ENCODE results near the genes CLTRN, AP1S2 and RS1.

DNA sequence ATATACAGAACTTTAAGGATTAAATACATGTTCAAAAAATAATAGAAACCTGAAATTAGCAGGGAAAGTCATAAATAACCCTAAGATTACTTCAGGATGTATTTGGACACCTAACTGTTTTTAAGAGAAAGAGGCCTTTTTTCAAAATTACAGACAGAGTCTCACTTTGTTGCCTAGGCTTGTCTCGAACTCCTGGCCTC lies 30.2 kb upstream of the VEGFD start:
- PRO-cap = unidirectional peak, plus-strand start at position 55 of the sequence

DNA sequence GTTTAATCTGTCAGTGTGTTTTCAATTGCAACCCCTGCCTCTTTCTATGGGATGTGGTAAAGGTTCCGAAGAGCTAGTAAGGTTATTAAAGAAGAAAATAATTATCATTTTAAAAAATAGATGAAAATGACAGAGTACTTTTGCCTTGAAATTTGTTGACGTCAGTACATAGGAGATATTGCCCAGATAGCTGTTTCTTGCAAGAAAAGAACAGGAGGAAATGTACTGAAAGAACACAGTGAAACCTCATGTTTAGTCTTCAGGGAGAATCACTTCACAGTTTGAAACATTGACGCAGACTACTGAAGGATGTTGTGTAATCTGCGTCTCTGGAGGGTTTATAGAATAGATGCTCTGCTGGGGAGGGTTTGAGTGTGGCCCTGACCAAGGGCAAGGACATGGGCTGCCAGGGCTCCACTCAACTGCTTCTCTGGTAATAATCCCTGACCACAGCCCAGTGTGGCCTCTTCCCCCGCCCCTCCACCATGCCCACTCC lies 15.7 kb upstream of the ACE2 start:
- PRO-cap = no peak

DNA sequence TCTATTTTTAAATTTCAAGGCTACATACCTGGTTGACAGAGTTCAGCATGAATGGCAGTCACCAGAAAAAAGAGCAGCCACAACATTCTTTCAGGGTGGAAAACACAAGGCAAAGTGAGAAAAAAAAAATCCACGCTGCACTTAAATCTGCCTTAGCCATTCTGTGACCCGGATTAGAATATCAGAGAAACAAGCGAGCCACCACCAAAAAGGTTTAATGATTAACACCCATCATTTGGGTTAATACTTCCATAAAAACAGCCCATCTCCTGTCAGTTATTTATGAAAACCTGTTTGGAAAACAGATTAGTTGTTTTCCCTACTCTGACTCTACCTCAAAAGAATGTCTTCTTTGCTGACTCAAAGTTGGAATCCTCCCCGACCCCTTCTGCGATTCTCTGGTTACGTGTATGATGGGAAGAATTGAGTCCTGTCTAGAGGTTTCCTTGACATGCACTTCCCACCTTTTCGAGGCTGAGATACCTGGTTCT lies at the start of gene CLTRN:
CLTRN (minus strand) TSS at position 116 of the 491 bp plus-strand sequence.
- PRO-cap = no peak

DNA sequence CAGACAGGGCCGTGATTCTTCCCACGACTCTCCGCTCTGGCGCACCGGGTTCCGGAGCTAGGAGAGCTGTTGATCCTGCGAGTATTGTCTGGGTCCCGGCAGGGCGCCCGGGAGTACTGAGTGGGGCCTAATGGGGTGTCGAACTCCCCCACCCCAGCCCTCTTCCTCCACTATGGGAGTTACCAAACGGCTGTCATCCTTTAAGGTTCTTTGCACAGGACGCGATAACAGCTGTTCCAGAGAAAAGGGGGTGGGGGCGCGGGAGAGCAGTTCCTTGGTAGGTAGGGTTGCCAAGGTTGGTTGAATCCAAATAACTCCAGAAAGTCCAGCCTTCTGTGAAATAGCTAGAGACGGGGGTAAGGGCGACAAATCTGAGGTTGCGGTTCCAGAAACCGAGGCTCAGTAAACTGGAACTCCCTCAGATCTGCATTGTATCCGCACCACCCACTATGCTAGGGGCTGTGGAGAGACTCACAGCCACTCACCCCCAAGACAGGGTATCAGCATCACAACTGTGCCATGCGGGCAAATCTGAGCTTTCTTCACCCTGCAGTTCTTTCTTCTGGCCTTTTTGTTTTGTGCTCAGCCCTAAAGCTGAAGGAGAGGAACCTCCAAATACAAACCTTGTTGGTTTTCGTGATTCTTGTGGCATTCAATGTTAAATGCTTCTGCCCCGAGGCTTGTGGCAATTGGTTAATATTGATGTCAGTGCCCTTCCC lies 493 bp downstream of the CA5B start:
- PRO-cap = no peak

DNA sequence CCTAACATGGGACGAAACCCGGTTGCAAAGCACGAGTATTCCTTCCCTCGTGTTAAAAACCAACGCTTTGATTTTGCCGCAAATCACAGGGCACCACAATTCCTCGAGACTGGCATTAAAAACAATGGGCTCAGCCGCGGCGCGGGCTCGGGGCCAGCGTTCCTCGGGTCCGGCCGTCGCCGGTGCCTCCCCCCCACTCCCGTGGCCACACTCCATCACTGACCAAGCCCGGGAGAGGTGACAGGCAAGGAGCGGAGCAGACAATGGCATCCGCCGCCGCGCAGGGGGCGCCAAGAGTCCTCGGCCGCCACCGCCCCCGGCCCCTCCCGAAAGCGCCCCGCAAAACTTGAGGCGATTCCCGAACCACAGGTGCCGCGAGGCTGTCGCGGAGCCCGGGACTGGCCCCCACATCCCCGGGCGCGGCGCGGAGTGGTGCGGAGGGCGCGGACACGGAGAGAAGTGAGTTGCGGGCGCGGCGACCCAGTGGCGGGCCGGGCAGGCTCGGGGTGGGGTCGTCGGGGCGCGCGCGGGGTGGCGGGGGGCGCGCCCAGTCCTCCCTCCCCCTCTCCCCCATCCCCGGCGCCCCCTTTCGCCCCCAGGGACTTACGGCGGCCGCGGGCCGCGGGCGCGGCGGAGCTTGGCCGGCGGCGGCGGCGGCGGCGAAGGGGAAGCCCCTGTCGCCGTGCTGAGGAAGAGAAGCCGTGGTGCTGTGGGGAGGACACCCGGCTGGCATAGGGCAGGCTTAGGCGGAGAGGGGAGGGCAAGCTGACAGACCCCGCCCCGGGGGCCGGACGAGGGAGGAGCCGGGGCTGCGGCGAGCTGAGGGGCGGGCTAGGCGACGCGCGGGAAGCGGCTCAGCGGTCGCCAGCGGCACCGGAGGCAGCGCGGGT lies at the start of gene AP1S2:
AP1S2 (minus strand) TSS at position 733 of the 890 bp plus-strand sequence.
- PRO-cap = bidirectional peak, plus-strand start outside the sequence, minus-strand start at position 733 of the sequence

- PRO-cap = no peak
Measured at GRCh38 chrX:16578207-16578653, 71.7 kb upstream of the S100G start.

- PRO-cap = no peak
Measured at GRCh38 chrX:16761421-16762442, 24.5 kb upstream of the TXLNG start.

- PRO-cap = bidirectional peak, plus-strand start at chrX:16787664, minus-strand start at chrX:16787551
Measured at GRCh38 chrX:16787240-16787823, 1.1 kb downstream of the TXLNG start.

GRCh38 chrX:17024412-17025258 lies 78.2 kb downstream of the REPS2 start:
- PRO-cap = no peak

DNA sequence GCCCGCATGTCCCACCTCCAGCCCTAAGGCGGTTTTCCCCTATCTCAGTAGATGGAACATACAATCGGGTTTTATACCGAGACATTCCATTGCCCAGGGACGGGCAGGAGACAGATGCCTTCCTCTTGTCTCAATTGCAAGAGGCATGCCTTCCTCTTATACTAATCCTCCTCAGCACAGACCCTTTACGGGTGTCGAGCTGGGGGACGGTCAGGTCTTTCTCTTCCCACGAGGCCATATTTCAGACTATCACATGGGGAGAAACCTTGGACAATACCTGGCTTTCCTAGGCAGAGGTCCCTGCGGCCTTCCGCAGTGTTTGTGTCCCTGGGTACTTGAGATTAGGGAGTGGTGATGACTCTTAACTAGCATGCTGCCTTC lies 168.9 kb downstream of the REPS2 start:
- PRO-cap = no peak

DNA sequence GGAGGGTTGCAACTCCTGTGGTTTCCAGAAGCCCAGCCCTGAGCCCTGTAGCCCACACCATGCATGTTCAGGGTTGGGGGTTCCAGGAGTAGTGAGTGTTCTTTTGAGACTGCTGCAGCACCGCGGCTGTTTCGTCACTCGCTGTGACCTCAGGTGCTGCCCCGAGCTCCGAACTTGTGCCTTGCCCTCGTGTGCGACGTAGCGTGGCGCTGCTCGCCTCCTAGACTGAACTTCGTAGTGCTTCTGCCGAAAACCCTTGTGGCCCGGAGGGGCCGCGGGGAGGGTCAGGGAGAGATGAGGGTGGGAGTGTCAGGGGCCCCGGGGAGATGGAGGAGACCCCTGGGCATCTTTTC lies 1.7 kb downstream of the NHS start:
- PRO-cap = no peak

GRCh38 chrX:17553444-17553892 lies 178.5 kb downstream of the NHS start:
- PRO-cap = no peak

- PRO-cap = no peak
Measured at GRCh38 chrX:17632948-17633306, 104.4 kb upstream of the SCML1 start.

DNA sequence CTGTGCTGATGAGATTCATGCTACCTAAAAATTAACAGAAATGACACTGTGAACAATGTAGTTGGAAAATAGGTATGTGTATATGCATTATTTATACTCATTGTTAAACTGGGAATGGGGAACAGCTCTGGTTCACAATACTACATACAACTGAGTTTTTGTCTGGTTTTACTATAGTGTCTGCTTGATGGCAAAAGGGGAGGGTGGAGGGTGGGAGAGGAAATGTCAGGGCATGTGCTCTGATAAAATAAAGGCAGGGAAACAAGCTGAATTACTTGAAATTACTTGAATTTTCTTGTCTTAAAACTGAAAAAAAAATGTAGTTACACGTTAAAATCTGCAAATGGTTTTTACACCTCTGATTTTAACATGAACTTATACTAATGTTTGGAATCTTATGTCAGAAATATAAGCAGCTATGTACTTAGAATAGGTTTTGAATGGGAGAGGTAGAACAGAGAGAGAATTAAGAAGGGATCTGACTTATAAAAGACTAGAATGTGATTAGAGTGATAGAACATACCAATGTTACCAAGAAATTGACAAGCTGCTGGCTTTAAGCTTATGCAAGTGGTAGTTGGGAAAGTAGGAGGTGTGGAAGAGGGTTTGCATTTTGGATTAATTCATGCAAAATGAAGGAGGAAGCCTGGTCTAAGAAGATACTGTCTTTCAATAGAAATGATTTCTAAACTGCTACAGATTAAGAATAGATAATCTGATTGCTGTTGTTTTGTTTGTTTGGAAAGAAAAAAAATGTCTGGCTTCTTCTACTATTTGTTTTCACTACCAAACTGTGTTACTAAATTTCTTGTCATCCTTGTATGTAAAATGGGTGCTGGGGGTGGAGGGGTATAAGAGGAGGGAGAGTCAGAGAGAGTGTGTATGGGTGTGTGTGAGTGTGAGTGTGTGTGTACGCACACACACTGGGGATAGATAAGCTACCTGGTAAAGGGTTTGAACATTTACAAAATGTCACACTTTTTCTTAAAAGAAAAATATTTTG lies 3.4 kb upstream of the SCML1 start:
- PRO-cap = no peak

GRCh38 chrX:18574700-18575161 lies 97.2 kb downstream of the RS1 start:
- PRO-cap = no peak

DNA sequence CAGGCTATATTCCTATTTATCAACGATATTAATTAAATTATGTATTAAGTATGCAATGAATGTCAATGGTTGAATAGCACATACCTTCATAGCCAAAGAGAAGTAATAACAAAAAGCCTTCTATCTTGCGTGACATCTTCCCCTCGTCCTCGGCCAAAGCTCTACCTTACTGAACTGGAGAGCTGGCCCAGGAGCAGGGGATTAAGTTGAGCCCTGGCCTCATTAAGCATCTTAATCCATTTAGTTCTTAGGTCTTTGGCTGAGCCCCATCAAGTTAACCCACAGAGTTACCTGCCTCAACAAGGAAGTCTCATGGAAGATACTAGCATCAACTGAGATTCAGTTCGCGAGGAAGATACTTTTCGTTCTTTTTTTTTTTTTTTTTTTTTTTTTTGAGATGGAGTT lies at the start of gene RS1:
RS1 (minus strand) TSS at position 176 of the 405 bp plus-strand sequence.
- PRO-cap = no peak

DNA sequence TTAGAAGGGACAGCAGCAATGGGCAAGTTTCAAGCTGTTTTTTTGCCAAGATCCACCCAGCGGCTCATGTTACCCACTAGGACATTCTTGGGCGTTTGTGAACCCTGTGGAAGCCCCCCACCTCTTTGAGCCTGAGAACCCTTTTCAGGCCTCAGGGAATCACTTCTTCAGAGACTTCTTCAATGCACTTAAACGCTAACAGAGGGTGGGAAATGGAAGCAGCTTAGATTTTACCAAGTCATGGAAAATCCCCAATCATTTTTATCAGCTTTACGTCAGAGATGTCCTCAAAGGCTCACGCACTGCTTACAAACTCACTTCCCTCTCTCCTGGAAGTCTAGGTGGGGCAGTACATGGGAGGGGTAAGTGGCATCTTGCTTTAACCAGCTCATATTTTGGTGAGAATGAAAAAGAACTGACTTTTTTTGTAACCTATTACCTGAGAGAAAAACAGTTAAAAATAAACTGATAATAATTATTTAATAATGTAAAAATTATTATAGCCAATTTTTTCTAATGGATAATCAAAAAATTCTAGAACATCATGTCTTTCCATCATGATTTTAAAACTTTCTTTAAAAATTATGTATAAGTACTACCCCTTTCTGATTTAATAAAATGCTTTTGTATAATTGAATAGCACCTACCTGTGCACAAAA lies 4.5 kb upstream of the PPEF1 start:
- PRO-cap = no peak

- PRO-cap = no peak
Measured at GRCh38 chrX:18883689-18884066, 100.2 kb downstream of the PHKA2 start.

GRCh38 chrX:18886042-18887207 lies 97.5 kb downstream of the PHKA2 start:
- PRO-cap = bidirectional peak, plus-strand start at chrX:18886454, minus-strand start at chrX:18886370; bidirectional peak, plus-strand start at chrX:18887031, minus-strand start at chrX:18886826

GRCh38 chrX:18896991-18897783 lies 86.7 kb downstream of the PHKA2 start:
- PRO-cap = no peak

All from trachea (tissue), 1 donor.